Melanocyte of skin (primary cell): ENCODE measurements around a stretch of chr2.

- CAGE, long polyA plus RNA, 2 experiments, result no peak in any of the 2 experiments
These were observed 201.4 kb downstream of the AFF3 start for GRCh38 chr2:99940925-99941541.

GRCh38 chr2:99973154-99973633 lies 169.2 kb downstream of the AFF3 start:
- CAGE, long polyA plus RNA, 2 experiments, result no peak in any of the 2 experiments

DNA sequence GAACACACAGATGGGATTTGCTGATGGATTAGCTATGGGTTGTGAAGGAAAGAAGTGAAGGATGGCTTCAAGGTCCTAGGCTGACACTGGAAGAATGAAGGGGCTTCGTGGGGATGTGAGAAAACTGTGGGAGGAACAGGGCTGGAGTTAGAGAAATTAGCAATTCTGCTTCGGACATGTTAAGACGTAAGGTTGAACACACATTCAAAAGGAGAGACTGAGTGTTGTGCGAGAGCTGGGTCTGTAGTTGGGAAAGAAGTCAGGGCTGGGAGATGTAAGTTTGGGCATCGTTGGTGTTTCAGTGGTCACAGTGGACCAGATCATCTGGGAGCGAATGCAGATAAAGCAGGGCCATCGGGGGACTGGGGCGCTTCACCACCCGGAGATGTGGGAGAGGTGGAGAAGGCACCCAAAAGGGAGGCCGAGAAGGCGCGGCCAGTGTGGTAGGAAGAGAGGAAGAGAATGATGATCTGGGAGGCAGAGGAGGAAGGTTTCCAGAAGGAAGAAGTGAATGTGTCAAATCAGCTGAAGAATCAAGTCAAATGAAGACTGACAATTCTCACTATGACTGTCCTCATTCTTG lies 6.4 kb downstream of the AFF3 start:
- CAGE, long polyA plus RNA, 2 experiments, result no peak in any of the 2 experiments

DNA sequence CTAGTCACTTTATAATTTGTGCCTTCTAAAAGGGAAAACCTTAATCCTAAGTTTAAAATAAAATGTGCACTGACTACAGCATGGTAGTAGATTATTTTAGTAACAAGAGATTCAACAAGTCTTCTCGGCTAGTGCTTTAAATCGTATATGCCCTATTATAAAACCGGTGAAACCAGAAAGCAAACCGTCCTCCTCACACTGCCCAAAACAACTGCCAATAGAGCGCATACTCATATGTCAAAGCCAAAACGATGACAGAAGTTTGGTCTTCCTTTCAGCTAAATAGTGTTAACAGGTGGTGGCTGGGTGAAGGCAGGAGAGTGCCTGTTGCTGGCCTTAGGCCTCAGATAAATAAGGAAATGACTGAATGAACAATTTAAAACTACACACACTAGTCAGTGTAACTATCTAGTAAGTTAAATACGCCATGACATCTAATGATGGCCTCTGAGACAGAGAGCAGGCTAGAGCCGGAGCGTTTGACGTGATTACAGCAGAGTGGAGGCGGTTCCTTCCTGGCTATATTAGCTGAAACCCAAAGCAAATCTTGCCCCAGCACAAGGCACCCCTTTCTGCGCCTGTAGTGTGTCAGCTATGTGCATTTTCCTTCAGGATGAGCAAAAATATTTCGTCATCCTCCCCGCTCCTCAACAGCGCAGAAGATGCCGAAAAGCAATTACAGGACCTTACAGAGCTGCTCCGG lies 1.7 kb downstream of the LONRF2 start:
- CAGE, long polyA plus RNA, 2 experiments, result no peak in any of the 2 experiments

- CAGE, long polyA plus RNA, 2 experiments, result no peak in any of the 2 experiments
These were observed 7.9 kb upstream of the PDCL3 start for GRCh38 chr2:100554817-100555322.

- CAGE, long polyA plus RNA, 2 experiments, result no peak in any of the 2 experiments
These were observed 26.0 kb upstream of the NPAS2 start for GRCh38 chr2:100793823-100794375.

GRCh38 chr2:101005624-101006187 lies 3.6 kb downstream of the RPL31 start:
- CAGE, long polyA plus RNA, 2 experiments, result no peak in any of the 2 experiments

- CAGE, long polyA plus RNA, 2 experiments, result no peak in any of the 2 experiments
These were observed 61.3 kb downstream of the RPL31 start for GRCh38 chr2:101063241-101063993.

GRCh38 chr2:101080087-101081074 lies 70.8 kb downstream of the TBC1D8 start:
- CAGE, long polyA plus RNA, 2 experiments, result no peak in any of the 2 experiments

DNA sequence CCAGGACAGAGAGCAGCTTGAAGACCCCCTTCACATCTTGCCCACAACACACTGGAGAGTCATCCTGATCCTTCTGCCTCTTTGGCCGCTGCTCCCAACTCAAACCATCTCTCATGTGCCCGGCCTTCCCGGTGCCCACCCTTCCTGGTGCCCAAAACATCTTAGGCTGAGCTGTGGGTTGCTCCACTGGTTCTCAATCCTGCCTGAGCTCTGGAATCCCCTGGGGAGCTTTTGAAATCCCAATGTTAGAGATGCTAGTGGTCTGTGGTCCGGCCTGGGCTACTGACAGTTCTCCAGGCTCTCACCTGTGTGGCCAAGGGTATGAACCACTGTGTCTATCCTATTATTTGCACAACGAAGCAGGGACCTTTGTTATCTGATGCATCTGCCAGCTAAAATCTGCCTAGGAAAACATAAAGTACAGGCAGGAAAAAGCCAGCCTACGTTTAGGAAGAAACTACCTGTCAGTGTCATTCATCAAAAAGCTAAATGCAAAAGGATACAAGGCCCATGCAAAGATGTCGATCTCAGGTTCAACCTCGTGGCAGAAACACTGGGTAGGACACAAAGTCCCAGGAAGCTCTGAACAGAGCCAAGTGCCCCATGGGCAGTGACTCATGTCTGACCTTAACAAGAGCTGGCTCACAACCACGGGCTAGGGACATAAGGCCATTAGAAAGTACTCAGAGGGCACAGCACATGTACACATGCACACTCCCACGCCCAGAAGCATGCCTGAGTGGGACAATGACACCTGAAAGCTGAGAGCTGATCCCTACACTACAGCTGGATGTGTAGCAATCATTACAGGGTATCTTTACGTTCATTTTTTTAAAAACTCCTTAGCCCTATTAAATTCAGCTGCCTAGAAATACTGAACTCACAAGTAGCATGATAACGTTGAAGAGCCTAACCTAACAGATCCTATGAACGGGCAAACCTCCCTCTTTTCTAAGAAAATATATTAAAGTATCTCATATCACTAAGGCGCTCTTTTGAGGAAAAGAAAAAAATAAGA lies 30.7 kb downstream of the TBC1D8 start:
- CAGE, long polyA plus RNA, 2 experiments, result no peak in any of the 2 experiments

GRCh38 chr2:101124050-101124277 lies 27.2 kb downstream of the TBC1D8 start:
- CAGE, long polyA plus RNA, 2 experiments, result no peak in any of the 2 experiments

DNA sequence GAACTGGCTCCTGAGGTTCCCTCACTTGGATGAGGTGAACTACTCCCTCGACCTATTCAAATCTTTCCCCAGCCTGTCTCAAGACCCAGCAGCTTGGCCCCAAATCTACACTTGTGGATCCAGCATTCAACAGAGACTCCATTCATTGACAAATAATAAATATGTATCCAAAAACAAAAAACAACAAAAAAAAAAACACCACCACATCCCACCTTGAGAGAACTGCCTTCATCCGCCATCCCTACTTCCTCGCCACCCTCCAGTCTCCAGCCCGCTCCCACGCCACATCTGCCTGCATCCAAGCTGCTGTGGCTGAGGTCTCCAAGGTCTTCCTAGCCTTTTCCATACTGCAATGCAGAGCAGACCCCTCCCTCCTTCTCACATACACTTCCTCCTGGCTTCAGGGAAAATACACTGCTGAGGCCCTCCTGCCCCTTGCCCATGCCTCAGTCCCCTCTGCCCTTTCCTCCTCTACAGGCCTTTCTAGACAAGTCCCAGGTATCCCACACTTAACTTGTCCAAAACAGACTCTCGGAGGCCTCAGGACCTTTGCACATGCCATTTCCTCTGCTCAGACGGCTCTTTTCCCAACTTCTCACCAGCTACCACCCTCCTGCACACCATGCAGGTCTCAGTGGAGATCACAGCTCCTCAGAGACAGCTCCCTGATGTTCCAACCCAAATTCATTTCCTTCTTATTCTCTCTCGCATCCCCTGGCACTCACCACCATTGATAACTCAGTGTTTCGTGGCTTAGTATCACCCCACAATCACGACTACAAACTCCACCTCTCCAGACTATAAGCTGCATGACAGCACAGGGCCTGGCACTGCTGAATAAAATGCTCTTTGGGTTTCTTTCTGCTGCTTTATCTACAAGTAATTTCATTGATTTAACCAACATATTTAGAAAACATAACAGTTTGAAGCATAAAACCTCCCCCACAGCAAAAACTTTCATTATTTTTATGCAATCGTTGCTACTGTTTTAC lies 11.7 kb downstream of the TBC1D8 start:
- CAGE, long polyA plus RNA, 2 experiments, result no peak in any of the 2 experiments

DNA sequence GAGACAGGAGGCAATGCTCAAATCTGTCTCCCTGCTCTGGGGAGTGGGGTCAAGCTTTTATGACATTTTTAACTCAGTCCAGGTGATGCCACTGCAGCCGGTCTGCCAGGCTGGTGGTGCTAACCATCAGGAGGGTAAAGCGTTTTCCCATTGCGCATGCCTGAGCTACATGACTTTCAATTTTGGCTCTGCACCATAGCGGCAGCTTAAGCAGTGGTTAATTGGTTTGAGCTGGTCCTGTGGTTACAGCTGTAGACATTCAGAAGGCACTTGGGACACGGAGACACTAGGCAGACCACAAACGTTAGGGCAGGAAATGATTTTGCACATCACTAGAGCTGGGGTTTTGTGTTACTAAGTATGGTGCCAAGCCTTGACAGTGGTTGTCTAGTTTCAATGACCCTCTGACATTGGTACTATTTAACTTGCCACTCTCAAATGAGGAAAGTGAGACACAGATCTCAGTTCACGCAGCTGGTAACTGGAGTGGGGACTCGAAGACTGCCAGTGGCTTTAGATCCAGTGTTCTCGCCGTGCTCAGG lies 28.9 kb upstream of the CNOT11 start:
- CAGE, long polyA plus RNA, 2 experiments, result no peak in any of the 2 experiments

DNA sequence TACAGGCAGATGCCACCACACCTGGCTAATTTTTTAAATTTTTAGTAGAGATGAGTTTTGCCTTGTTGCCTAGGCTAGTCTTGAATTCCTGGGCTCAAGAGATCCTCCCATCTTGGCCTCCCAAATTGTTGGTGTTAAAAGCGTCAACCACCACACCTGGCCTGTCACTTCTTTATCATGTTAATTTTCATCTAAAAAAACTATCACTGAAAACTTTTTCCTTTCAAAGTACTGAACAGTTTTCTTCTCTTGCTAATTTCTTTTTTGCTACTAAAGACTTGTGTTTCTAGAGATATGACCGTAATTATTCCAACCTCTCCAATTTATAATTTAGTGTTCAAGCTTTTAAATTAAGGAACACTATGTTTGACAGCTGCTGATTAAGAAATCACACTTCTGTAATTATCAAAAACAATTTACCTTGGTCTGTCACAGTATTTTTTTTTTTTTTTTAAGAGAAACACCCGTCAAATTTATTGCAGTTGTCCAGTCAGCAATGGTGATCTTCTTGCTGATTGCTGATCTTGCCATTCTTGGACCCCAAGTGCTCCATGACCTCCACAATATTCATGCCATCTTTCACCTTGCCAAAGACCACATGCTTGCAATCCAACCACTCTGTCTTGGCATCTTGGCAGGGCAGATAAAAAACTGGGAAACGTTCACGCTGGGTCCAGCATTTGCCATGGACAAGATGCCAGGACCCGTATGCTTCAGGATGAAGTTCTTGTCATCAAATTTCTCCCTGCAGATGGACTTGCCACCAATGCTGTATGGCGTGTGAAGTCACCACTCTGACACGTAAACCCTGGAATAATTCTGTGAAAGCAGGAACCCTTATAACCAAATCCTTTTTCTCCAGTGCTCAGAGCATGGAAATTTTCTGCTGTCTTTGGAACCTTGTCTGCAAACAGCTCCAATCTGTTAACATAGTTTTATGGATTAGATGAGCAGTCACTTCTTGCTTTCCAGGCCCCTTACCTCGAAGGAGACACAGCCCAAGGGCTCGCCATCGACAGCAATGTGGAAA lies 21.2 kb downstream of the CNOT11 start:
- CAGE, long polyA plus RNA, 2 experiments, result no peak in any of the 2 experiments

DNA sequence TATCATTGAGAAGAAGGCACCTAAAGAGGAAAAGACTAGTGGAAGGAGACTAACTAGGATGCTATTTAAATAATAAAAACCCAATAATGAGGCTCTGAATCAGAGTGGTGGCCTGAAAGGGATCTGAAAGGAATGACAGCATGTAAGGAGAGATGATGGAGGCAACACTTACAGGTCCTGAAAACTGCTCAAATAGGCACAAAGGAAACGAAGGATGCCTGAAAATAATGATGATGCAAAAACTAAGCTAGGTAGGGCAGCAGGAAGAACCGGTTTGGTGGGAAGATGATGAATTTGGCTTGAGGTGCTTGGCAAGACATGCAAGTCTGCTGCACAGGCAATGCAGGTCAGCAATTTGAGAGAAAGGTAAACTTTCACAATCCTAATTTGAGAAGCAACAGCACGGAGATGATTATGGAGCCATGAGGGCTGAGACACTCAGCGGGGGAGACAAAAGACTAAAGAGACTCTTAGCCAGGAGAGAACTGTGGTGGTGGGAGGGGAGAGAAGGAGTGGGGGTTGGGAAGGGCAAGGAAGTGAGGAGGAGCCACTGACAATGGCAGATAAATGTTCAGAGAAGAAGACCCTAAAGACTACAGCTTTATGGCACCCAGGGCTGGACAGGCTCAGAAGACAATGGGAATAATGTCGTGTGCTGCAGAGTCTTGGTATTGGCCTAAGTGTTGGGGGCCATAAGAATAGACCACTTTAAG lies 19.3 kb upstream of the RNF149 start:
- CAGE, long polyA plus RNA, 2 experiments, result no peak in any of the 2 experiments

DNA sequence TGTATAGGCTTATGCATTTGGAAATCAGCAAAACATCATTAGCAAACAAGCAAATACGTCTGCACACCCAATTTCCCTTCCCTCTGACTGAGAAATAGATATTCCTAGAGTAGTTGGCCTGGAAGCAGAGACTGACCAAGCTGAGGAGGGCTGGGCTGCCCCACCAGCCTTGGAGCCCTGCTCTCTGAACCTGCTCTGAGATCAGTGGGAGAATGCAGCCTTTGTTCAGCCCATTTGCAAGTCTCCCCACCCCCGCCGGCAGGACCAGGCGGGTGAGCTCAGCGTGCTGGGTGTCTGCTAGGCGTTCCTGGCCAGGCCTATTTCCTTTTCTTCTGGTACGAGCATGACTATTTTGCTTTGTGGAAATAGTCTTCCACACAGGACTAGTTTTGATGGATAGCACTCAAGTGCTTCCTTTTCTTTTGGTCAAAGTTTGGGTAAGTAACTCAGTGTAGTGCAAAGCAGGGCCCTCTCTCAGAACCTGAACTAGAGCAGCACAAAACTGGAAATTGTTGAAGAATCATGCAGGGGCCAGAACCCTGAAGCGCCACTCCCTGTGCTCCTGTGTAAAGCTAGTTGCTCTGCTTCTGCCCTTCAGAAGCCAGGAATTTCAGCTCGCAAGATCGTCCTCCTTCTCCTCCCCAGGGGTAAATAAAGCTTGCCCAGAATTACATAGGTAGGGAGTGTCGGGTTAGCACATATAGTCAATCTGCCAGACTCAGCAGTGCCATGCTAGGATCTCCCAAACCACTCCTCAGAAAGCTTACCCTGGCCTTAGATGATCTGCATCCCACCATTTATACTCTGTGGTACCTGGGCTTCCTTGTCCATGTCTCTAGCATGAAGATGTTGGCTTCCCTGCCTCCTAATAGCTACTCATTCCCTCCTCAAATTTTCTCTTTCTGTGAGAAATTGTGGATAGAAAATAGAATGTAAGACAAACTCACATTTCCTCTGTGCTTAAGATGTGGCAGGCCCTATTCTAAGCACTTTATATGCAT lies 22.1 kb upstream of the RNF149 start:
- CAGE, long polyA plus RNA, 2 experiments, result no peak in any of the 2 experiments

DNA sequence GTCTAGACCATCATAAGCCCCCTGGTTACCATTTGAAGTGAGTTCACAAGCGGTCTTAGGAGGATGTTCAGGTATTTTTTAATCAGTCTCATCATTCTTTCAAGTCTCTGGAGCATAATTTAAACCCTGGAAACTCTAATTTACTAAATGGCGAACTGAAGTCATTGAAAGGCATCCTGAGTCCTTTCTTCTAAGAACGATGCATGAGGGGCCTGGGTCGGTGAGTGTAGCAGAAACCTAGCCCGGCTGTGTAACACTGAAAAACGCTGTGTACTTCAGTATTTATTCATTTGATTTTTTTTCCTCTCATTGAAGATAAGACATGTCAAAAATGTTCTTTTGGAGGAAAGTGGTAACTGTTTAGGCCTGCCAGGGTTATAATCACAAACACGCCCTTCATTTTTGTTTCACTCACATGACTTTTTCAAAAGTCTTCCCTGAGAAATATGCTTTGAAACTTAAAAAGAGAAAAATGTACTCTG lies 1.8 kb downstream of the RFX8 start:
- CAGE, long polyA plus RNA, 2 experiments, result no peak in any of the 2 experiments

DNA sequence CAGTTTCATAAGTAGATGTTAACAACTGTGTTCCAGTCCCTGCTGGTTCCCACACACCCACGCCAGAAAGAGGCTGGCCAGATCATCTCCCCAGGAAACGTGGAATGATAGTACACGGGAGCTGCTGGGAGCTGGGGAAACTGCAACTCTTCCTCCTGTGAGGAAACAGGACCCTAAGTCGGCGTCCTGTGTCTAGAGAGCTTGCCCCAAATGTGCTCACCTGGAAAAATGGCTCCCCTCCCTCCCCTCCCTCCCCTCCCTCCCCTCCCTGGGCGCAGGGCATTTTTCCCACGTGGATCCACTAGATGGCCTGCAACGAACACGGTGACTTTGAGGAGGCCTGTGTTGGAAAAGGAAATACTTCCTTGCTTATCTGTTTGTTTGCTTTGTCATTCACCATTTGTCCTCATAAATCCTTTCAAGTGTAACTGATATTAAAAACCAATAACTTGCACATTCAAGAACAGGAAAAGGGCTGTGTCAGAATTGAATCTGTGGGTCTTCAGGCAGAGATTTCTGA lies 43.9 kb upstream of the RFX8 start:
- CAGE, long polyA plus RNA, 2 experiments, result no peak in any of the 2 experiments

DNA sequence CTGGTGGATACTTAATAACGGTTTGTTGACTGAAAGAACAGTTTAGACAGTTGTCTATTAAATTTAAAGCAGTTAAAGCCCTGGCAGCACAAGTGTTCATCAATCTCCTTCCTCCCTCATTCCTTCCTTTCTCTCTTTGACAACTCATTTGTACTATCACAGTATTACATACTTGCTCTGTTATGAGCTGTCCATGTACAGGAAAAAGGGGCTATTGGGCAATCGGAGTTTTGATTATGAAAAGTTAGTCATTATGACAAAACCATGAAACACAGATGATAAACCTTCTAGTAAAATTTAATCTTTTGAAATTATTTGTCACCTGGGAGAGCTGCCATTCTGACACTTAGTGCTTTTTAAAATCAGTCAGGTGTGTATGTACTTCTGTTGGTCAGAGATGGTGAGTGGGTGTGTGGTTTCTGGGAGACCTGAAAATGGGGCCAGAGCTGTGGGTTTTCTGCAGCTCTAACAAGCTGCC lies 39.3 kb downstream of the MAP4K4 start:
- CAGE, long polyA plus RNA, 2 experiments, result no peak in any of the 2 experiments

GRCh38 chr2:101766720-101767566 lies 69.4 kb downstream of the MAP4K4 start:
- CAGE, long polyA plus RNA, 2 experiments, result no peak in any of the 2 experiments